WTC11 (cell line): ENCODE measurements around the gene RORB.

GRCh38 chr9:70585094-70585356, 170.6 kb upstream of the KLF9 start:
- PRO-cap = no peak

DNA sequence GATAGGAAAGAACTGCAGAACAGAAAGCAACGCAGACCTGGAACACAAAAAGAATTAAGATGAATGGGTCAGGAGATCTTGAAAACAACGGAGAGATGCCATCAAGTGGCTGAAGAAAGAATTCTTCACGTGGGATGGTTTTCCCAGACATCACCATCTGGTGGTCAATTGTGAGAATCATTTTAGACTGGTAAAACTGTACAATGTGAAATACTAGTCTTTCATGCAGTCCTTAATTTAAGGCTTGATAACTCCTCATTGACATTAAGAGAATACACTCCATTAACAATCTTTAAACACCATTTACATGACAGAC, 128.3 kb upstream of the TRPM3 start:
- PRO-cap = no peak

GRCh38 chr9:71756568-71757053, 11.7 kb downstream of the CEMIP2 start:
- PRO-cap = no peak

GRCh38 chr9:71766465-71767236, 1.7 kb downstream of the CEMIP2 start:
- PRO-cap = no peak

GRCh38 chr9:72306617-72307080, 58.4 kb downstream of the ZFAND5 start:
- PRO-cap = no peak

DNA sequence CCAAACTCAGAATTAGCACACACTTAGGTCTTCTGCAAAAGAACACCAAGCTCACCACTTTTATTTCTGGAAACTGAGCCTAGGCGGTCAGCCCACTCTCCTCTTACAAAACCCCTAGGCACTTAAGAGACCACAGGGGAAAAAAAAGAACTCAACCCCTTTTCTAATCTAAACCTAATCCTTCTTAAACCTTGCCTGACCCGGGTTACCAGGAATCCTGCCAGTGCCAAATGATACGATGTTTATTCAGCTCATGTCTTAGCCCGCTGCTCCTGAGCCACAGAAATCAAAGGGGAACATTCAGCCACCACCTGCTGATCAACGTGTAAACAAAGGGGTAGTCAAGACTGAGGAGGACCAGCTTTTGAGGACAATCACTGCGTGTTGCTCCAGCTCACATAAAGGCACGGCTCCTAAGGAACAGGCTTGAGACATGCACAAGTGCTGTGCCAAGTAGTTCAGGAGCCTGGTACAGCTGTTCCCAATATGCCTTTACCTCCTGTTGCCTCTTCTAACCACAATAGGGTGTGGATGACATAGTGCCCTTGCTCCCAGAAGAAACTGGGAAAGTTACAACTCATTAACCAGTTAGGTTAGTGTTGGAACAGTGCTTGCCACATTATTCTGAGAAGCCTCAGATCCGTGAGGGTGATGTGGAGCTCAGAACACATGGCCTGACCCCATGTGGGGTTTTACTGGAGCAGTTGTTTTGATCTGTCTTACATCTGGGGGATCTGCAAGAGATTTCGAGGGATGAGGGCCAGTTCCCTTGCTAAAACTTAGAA, 49.3 kb downstream of the ZFAND5 start:
- PRO-cap = no peak

DNA sequence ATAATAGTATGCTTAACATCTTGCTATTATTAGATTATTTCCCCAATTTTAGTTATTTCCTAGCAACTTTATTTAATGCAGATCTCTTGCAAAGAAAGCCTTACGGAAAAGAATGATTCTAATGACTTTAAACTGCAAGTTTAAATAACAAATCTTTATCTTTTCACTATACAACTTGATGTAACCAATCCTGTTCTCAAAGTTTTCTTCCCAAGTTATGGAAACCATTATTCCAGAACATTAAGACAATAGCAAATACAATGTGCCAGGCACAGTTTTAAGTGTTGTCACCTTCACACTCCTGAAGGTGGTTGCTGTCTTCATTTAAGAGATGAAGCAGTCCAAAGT, 12.5 kb downstream of the ZFAND5 start:
- PRO-cap = no peak

DNA sequence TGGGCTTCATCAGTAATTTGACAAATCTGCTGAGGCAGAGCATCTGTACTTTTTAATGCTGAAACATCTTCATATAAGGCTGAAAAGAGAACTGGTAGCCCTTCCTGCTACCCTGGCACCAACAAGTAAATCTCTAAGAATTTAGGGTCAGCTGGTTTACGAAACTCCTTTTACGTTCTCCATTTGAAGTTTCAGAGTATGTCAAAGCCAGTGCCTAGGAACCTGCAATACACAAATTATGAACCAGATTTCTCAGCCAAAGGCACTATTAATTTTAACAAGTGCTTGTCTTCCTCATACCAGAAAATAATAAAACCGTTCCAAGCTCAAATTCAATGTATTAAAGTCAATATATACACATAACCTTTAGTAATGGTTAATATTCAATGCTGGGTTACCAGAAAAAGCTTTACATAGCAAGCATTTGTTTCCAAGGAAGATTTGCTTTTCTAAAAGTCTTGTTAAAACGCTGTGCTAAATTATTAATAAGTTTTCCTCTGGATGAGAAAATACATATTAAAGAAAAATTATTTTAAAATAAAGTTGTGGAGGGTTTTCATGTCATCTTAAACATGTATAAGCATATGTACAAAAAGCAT, 3.7 kb downstream of the ZFAND5 start:
- PRO-cap = no peak

DNA sequence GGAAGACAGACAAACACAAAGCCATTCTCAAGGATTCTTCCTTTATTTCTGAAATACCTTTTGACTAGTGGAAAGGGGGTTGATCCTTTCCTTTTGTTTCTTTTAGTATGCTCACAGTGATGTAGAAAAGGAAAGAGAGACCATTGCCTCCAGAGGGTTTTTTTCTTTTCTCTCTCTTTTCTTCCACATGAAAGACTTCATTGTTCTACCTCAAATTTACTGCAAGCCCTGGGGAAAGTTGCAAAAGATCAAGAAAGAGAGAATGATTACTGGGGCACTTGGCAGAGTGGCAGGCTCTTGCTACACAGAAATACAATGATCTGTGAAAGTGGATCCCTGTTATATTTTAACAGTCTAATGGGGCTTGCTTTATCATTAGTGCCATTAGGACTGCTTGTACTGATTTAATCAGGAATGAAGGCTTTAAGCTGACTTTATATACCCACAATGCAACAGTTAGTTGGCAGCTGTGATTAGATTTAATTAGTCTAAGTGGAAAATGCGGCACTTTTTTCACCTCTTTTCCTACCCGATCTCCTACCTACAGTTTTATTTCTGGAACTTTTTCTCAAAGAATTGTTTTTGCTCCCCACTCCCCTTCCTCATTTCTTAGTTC, 66.2 kb upstream of the TMC1 start:
- PRO-cap = bidirectional peak, plus-strand start at position 262 of the sequence, minus-strand start outside the sequence

GRCh38 chr9:72564490-72564939, 43.1 kb downstream of the TMC1 start:
- PRO-cap = no peak

DNA sequence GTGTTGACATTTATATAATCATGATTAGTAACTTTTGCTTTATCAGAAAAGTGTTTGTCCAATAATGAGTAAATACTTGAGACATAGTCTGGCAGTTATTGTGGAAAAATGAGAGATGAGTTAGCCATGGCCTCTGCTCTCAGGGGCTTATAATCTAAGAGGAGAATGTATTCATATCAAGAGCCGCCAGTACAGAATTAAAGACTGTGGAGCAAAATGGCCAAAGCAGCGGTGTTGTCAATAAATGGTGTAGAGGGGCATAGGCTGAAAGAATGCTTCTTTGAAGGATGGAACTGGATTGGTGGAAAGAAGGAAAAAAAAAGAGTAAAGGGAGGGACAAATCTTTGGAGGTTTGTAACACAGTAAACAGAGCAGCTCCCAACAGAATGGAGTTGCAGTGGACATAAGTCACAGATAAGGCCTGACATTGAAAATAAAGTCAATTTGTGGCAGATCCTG, 9.2 kb downstream of the ALDH1A1 start:
- PRO-cap = no peak

GRCh38 chr9:72984972-72985537, 32.2 kb upstream of the ALDH1A1 start:
- PRO-cap = no peak

- PRO-cap = no peak
These were observed 35.0 kb upstream of the ALDH1A1 start for GRCh38 chr9:72987681-72988343.

DNA sequence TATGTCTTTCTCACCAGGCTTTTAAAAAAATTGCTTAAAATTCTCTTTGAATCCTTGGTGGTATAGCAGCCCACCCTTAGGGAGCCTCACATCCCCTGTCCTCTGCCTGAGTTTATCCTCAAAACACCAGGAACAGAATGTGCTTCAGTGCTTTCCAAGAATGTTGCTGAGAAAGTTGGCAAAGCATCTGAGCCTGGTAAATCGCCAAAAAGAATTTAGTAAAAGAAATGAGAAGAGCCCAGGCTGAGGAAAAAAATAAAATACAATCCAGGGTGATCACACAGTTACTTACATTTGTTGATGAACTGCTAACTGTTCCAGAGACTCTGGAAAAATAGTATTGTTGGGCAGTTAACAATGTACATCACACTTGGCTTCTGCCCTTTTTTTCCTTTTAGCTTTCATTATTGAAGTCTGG, 86.4 kb upstream of the ALDH1A1 start:
- PRO-cap = no peak

DNA sequence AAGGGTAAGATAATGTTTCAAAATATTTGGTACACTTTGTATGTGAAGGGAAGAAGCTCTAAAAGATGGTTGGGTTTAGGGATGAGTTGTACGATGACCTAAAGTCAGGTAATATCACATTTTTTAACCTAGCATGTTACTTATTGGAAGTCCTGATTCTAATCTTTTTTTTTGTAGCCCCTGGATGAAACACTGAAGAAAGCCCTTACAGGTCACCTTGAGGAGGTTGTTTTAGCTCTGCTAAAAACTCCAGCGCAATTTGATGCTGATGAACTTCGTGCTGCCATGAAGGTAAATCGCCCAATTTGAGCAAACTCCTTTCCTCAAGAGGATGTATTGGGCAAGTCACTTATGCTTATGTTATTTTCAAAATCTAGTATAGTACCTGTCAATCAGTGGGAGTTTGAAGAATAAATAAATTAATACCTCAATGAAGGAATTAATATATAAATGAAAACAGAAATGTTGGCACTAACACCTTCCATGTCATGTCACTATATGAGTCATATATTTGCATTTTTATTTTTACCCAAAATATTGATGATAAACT, 8.5 kb downstream of the ANXA1 start:
- PRO-cap = no peak

DNA sequence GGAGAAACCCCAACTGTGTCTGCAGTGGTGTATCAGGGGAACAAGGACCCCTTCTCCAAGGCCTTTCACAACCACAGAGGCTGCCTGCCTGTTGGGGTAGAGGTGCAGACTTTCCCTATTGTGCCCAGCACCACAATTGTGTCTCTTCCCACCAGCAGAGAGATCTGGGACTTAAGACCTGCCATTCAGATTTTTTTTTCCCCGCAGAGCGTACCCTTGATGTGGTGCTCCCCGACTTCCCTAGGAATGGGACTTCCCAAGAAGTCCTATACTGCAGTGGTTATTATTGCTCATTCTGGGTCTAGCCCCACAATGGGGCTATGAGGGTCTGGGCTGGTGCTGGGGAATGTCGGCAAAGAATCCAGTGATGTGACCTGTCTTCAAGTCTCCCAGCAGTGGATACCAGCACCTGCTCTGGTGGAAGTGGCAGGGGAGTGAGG, 250.0 kb downstream of the ANXA1 start:
- PRO-cap = no peak

GRCh38 chr9:73893123-73893596, 604.0 kb upstream of the RORB start:
- PRO-cap = no peak

DNA sequence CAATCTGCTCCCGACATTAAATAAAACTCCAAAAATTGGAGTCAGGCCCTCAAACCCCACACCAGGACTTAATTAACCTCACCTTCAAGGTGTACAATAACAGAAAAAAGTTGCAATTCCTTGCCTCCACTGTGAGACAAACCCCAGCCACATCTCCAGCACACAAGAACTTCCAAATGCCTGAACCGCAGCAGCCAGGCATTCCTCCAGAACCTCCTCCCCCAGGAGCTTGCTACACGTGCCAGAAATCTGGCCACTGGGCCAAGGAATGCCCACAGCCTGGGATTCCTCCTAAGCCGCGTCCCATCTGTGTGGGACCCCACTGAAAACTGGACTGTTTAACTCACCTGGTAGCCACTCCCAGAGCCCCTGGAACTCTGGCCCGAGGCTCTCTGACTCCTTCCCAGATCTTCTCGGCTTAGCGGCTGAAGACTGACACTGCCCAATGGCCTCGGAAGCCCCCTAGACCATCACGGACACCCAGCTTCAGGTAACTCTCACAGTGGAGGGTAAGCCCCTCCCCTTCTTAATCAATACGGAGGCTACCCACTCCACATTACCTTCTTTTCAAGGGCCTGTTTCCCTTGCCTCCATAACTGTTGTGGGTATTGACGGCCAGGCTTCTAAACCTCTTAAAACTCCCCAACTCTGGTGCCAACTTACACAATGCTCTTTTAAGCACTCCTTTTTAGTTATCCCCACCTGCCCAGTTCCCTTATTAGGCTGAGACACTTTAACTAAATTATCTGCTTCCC, 409.3 kb upstream of the RORB start:
- PRO-cap = unidirectional peak, plus-strand start at position 244 of the sequence; bidirectional peak, plus-strand start at position 403 of the sequence, minus-strand start at position 440 of the sequence

DNA sequence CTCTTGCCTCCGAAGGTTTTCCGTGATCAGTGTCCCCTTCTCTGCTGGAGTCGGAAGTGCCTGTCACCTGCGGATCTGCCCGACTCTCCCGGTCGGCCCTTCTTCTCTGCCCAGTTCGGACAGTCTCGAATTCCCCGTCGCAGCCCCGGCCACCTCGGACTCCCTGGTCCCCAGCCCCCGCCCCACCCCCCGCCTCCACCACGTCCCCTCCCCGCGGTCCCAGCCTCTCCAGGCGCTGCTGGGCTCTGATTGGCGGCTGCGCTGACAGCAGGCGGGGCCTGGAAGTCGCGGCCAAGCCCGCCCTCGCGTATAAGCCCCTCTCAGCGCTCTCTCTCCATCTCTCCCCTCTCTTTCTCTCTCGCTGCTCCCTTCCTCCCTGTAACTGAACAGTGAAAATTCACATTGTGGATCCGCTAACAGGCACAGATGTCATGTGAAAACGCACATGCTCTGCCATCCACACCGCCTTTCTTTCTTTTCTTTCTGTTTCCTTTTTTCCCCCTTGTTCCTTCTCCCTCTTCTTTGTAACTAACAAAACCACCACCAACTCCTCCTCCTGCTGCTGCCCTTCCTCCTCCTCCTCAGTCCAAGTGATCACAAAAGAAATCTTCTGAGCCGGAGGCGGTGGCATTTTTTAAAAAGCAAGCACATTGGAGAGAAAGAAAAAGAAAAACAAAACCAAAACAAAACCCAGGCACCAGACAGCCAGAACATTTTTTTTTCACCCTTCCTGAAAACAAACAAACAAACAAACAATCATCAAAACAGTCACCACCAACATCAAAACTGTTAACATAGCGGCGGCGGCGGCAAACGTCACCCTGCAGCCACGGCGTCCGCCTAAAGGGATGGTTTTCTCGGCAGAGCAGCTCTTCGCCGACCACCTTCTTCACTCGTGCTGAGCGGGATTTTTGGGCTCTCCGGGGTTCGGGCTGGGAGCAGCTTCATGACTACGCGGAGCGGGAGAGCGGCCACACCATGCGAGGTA, at the start of gene RORB:
RORB (plus strand) TSS at position 337 of the 988 bp plus-strand sequence.
- PRO-cap = bidirectional peak, plus-strand start at position 337 of the sequence, minus-strand start at position 127 of the sequence

GRCh38 chr9:74498883-74499244, 1.7 kb downstream of the RORB start:
- PRO-cap = unidirectional peak, minus-strand start at chr9:74499032